ENCODE results near the genes CDH8, CDH5, TK2 and CMTM1.

GRCh38 chr16:58500941-58502178 lies 1.4 kb downstream of the NDRG4 start:
- PRO-cap: no peak

DNA sequence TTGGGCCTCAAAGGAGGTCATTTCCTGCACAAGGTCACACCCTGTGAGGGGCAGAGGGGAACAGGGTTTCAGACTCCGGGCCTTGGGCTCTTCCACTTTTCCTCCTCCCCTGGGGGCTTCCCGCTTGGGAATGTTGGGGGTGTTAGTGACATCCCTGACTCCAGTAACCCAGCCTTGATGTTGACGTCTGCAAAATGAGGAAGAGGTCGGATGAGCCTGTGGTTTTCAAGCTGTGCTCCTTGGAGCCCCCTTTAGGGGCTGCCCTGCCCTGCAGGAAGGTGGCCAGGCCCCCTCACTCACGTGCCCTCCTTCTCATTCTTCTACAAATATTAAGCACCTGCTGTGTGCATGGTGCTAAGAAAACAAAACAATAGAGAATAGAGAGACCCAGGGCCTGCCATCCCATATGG lies 7.2 kb downstream of the NDRG4 start:
- PRO-cap: no peak

DNA sequence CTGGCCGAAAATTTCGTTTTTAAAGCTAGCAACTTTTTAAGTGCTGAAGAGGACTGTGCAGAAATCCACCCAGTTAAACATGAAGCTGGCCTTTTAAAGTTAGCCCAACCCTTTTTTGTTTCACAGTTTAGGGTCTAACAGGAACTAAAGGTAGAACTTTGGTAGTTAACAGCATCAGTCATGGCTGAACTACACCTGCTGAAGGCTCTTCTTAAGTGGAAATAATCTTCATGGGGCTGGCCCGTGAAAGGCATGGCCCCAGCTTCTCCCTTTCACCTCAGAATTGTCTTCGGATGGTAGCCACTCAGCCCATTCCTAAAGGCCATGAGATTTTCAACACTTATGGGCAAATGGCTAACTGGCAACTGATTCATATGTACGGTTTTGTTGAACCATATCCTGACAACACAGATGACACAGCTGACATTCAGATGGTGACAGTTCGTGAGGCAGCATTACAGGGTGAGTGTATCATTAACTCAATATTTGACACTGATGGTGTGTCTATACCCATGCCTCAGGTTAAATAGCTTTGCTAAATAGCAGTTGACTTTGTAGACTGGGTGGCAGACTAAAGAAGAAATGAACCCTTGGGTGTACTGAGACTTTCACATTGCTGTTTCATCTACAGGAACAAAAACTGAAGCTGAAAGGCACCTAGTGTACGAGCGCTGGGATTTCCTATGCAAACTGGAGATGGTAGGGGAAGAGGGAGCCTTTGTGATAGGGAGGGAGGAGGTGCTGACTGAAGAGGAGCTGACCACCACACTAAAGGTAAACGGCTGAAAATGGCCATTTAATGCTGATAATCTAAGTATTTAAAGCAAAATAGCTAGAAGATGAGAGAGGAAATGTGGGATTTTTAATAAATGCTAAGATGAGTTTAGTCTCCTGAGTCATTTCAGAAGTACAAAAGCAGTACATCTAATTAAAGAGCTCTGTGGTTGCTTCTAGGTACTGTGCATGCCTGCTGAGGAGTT lies 2.7 kb downstream of the SETD6 start:
- PRO-cap: no peak

- PRO-cap: no peak
Observed at GRCh38 chr16:59731095-59731648, 997.1 kb upstream of the GOT2 start.

DNA sequence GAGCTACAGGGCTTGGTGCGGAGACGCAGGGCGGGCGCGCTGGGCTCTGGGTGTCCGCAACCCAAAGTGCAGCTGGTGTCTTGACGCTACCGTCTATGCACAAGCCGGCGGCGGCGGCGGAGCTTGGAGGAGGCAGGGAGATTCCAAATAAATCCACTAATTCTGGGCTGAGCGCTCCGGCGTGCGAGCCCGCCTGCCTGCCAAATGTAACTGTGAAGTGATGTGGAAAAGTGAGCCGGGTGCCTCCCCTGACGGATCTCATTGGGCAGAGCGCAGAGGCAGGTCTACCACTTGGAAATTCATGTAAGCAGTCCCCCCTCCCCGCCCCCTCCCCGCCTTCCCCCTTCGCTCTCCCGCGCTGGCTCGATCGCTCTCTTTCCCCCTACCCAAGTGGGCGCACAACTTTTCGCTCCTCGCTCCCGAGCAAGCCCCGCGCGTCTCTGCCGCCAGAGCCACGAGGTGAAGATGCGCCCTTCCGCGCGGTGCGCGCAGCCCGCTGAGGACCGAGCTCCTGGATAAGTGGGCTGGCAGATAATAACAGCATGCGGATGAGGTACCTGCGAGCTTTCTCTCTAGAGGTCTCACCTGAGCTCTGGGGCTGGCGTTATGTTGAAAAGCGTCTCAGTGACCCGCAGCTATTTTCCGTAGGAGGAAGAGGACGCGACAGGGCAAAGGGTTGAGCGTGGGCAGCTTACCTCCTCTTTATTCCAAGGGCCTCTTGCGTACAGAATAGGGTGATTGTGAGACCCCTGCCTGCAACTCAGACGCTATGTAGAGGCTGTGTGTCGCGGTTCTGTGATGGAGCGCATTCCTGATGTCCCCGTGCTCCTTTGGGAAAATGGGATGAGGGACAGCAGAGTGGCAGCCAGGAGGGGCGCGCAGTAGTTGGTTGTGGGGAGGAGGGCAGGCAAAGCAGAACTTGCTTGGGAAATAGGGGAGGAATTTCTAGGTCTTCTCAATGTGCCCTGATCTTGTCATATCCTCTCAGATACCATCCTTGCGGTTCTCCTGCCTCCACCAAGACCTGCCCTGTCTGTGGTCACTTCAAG lies at the start of gene CDH8:
Gene CDH8 (minus strand): TSS at position 214 of the 1,049 bp plus-strand sequence.
- PRO-cap: no peak

DNA sequence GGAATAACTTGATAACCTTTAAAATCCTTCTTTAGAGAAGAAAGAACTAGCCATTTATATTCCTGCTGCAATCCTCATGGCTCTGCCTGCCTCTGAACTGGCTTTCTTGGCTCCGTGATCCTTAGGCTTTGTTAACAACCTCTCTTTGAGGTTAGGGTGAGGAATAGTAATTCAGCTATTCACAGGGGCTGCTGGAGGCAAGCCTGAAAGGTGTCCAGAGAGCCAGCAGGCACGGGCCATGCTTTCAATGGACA lies 530.2 kb upstream of the CDH11 start:
- PRO-cap: no peak

GRCh38 chr16:65728012-65728708 lies 606.3 kb upstream of the CDH11 start:
- PRO-cap: no peak

DNA sequence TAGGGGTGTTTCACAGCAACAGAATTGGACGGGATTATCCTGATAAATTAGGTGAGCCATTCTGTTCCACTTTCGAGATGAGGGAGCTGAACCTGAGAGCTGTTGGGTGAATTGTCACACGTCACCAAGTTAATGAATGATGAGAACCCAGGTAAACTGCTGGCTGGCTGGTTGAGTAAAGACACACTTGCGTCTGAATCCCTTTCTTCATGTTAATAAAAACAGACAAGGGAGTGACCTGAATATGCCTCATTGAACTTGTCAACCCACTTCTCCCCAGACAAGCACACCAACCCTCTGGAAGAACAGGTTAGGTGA lies 400.9 kb upstream of the CDH5 start:
- PRO-cap: no peak

GRCh38 chr16:66135244-66135735 lies 231.2 kb upstream of the CDH5 start:
- PRO-cap: no peak

- PRO-cap: no peak
Observed at GRCh38 chr16:66359618-66360239, 6.8 kb upstream of the CDH5 start.

DNA sequence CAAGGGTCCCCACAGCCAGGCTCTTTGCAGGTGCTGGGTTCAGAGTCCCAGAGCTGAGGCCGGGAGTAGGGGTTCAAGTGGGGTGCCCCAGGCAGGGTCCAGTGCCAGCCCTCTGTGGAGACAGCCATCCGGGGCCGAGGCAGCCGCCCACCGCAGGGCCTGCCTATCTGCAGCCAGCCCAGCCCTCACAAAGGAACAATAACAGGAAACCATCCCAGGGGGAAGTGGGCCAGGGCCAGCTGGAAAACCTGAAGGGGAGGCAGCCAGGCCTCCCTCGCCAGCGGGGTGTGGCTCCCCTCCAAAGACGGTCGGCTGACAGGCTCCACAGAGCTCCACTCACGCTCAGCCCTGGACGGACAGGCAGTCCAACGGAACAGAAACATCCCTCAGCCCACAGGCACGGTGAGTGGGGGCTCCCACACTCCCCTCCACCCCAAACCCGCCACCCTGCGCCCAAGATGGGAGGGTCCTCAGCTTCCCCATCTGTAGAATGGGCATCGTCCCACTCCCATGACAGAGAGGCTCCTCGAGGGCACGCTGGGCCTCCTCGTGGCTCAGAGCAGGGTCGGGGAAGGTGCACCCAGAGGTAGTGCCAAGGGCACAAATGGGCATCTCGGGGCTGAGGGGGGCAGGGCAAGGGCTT lies at the start of gene CDH5:
Gene CDH5 (plus strand): TSS at position 335 of the 643 bp plus-strand sequence.
- PRO-cap: bidirectional peak, plus-strand start at position 280 of the sequence, minus-strand start at position 189 of the sequence

DNA sequence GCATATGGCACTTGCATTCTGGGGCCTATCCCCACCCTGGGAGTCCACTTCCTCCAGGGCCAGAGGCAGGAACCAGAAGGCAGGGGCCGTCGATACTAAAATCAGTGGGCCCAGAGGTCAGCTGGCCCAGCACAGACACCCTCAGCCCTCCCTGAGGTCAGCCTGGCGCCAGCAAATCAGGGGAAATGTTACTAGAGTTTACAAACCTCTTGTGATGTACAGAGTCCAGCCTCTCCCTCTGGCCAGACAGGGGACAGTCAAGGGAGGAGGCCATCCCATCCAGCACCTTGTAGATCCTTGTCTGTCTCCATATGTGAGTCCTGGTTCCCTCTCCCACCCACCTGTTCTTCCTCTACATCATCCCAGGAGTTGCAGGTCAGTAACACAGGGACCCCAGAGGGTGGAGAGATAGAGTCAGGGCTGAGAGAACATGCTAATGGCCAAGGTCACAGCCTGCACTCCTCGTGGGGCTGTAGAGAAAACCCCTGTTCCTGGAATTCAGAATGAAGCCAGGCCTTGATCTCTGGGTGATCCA lies 10.9 kb downstream of the CDH5 start:
- PRO-cap: no peak

DNA sequence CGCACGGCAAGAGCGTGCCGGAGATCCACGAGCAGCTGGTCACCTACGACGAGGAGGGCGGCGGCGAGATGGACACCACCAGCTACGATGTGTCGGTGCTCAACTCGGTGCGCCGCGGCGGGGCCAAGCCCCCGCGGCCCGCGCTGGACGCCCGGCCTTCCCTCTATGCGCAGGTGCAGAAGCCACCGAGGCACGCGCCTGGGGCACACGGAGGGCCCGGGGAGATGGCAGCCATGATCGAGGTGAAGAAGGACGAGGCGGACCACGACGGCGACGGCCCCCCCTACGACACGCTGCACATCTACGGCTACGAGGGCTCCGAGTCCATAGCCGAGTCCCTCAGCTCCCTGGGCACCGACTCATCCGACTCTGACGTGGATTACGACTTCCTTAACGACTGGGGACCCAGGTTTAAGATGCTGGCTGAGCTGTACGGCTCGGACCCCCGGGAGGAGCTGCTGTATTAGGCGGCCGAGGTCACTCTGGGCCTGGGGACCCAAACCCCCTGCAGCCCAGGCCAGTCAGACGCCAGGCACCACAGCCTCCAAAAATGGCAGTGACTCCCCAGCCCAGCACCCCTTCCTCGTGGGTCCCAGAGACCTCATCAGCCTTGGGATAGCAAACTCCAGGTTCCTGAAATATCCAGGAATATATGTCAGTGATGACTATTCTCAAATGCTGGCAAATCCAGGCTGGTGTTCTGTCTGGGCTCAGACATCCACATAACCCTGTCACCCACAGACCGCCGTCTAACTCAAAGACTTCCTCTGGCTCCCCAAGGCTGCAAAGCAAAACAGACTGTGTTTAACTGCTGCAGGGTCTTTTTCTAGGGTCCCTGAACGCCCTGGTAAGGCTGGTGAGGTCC lies 24.2 kb upstream of the BEAN1 start:
- PRO-cap: no peak

GRCh38 chr16:66478641-66479283 lies 51.7 kb downstream of the BEAN1 start:
- PRO-cap: no peak

DNA sequence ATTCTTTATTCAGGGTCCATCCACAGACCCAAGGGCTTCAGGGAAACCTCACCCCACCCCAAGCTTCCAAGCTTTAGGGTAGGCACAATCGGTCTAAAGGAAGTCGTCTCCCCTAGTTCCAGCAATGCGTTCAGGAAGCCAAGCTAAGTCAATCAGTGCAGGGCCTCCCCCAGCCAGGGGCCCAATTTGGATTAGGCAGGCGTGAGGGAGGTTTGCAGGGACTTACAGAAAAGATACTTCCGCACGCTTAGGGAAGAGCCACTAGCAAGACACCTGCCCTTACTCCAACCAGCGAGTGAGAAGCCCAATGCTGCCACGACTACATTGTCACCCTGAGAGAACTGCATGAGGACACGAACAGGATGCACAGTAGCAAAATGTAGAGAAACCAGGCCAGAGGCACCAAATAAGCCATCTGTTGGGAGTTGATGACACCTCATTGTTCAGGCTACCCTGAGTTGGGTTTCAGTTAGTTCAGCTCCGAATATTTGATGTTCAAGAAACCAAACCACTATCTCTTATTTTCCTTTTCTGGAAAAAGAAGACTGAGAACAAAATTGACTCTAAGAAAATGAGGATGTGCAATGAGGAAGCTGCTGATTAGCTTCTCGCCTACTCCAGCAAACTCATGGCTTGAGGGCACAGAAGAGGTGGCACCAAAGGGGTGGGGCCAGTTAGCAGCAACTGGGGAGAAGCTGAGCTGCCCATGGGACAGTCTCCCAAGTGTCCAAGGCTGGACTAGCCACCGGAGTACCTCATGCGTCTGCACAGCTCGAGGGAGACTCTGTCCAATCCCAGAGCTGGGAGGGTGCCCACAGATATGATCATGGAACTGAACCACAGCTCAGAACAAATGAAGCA lies 29.4 kb downstream of the TK2 start:
- PRO-cap: no peak

- PRO-cap: unidirectional peak, plus-strand start at chr16:66549578; bidirectional peak, plus-strand start at chr16:66549737, minus-strand start at chr16:66549683; bidirectional peak, plus-strand start at chr16:66549926, minus-strand start at chr16:66549821; bidirectional peak, plus-strand start at chr16:66550054, minus-strand start at chr16:66550100; bidirectional peak, plus-strand start at chr16:66550197, minus-strand start at chr16:66550162
Observed at GRCh38 chr16:66549548-66550562, at the start of gene TK2. TSS of gene TK2 (minus strand) at chr16:66550122.

DNA sequence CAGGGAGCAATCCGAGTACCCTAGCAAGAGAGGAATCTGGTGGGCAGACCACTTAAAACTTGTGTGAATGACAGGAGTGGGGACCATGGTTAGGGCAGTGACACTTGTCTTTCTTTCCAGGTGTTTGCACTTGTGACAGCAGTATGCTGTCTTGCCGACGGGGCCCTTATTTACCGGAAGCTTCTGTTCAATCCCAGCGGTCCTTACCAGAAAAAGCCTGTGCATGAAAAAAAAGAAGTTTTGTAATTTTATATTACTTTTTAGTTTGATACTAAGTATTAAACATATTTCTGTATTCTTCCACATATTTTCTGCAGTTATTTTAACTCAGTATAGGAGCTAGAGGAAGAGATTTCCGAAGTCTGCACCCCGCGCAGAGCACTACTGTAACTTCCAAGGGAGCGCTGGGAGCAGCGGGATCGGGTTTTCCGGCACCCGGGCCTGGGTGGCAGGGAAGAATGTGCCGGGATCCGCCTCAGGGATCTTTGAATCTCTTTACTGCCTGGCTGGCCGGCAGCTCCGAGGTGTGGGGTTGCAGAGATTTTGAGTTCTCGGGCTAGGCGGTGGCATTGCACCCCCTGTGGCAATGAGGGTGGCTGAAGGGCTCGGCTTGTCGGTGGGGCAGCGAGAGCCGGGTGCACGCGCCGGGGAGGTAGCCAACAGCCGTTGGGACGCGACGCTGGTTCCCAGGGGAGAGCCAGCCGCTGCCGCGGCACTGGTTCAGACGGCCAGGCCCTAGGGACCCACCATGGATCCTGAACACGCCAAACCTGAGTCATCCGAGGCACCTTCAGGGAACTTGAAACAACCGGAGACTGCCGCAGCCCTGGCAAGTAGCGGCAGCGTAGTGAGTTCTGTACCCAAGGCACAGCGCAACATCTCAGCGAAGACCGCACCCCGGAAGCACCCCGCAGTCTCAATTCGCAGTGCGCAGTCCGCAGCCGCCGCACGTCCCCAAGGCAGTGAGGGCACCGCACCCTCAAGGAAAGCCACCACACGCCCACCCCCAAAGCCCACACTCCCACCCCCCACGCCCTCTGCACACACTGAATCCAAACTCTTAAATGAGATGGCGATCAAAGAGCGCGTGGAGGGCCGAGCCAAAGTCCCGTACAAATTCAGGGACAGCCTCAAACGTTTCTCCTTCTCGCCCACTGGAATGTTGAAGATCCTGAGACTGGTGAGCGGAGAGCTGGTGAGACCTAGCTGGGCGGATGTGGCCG lies at the start of gene CMTM1:
Gene CMTM1 (plus strand): TSS at position 674 of the 1,223 bp plus-strand sequence.
- PRO-cap: no peak

DNA sequence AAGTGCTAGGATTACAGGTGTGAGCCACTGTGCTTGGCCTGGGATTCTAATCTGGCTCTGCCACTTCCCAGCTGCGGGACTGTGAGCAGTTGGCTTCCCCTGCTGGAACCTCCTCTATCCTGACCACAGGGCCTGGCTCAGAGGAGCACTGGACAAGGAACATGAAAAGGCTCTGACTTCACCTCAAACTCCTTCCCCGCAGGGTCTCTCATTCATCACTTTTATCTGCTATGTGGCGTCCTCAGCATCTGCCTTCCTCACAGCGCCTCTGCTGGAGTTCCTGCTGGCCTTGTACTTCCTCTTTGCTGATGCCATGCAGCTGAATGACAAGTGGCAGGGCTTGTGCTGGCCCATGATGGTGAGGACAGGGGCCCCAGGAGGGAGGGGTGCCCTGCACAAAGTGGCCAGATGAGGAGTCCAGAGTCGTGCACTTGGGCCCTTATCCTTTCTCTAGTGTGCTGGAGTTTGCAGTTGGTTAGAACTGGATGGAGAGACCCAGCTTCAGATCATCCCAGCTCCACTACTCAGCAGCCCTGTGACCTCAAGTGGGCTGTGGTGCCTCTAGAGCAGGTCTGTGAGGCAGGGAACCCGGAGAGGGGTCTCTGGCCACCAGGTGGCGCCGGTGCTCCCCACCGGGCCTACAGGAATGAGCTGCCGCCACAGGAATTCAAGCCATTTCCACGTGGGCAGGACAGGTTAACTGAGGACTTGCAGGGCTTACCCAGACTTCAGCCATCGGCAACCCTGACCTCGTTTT lies 3.8 kb downstream of the CMTM3 start:
- PRO-cap: no peak

DNA sequence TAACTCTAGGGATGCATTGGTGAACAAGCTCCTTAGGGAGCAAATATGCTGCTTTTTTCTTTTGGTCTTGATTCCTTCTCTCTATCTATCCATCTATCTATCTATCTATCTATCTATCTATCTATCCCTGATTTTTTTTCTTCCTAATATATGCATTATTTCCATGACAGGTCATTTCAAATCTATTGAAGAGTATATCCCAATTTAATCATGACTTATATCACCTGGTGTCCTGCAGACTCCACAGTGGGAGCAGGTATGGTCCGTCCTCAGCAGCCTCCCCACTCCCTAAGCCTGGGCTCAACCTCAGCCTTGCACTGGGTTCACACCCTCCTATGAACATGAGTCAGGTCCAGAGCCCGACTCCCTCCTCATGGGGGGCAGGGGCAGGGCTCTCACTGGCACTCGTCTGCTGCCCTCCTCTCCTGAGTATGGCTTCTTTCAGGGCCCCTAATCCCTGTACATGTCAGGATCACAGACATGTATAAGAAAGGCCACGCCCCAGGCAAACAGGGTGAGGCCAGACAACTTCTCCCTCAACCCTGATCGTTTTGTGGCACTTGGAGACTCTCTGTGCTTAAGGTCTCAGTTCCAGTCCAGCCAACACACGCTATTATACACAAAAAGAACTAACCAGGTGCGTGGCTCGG lies 45.0 kb downstream of the CMTM3 start:
- PRO-cap: no peak

DNA sequence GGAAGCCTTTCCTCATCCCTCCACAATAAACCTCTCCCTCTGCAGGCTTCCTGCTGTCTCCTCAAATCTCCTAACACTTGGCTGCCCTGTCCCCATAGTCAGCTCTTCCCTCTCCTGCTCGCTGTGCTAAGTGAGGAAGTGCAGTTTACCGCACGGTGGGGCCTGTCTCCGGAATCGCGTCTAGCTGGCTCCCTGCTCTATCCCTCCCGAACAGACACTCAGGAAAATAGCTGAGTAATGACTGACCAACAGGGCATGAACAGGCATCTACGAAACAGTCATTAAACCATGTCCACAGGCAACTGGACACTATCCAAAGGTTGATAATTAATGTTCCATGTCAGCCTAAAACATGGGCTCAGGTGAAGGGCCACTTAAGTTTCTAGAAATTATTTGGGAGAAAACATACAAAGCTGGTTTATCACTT lies 35.8 kb downstream of the CMTM4 start:
- PRO-cap: unidirectional peak, minus-strand start at position 128 of the sequence

Measured in right common carotid artery plus branches (tissue), 1 donor.